Skeletal muscle satellite cell (primary cell): Measurements from ENCODE around the gene ERV3-1.

GRCh38 chr7:65006141-65007093 is at the start of gene ERV3-1:
TSS of gene ERV3-1 (minus strand) at chr7:65006687.
- CAGE, long polyA plus RNA, result start-site peak on the minus strand at chr7:65006687-65006724, 34 and 33 reads in 2 replicates

- CAGE, long polyA plus RNA, result no peak
Measured at GRCh38 chr7:65038736-65039635, 32.5 kb upstream of the ERV3-1 start.

- CAGE, long polyA plus RNA, result no peak
Measured at GRCh38 chr7:65239549-65240572, 133.8 kb upstream of the ZNF92 start.

DNA sequence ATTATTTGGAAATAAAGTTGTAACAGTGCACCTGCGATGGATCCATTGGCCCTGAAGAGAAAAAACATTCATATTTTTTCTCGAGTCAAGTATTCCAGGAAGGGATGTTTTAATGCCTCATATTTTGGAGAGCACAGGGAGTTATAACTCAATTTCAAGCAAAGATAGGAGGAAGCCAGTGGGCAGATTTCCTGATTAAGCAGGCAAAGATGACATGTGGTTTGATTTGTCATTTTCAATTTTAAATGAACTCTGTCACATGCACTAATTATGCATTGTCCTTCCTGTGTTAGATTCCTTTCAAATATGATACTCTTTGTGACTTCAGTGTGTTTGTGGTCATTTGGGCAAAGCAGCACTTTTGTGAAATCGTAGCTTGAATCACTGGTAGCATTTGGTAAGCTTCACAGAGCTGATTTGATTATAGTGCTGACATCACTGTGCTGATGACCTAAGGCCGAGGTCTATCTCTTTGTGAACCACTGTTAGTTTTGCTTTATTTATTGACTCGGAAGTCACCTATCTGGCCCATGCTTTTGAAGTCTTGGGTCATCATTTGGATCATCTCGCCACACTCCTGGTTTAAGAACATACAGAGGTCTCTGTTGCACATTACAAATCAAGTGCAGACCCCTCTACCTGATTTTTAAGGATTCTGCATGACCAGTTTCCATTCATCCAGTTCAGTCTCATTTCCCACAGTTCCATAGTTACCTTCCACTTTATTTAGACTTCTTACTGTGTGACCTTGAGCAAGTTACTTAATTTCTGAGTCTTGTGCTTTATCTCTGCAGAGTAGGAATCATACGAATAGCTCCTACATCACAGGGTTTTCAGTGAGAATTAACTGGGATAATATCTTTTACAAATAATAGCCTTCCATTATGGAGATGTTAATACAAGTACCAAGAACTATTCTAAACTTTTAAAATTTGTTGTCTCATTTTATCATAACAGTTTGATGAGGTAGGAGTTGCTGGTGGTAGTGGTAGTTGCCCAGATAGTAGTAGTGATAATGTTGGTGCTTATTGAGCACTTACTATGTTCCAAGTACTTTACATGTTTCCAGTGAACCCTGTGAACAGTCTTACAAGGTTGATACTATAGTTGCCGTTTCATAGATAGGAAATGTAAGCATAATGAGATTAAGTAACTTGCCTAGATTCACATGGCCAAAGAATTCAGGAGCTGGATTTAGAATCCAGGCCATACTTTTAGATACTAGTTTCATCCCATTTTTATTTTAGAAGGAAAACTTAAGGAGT is 11.5 kb downstream of the CRCP start:
- CAGE, long polyA plus RNA, result no peak

GRCh38 chr7:66555087-66555364 is 73.7 kb upstream of the KCTD7 start:
- CAGE, long polyA plus RNA, result no peak

GRCh38 chr7:66576562-66577049 is 52.1 kb upstream of the KCTD7 start:
- CAGE, long polyA plus RNA, result no peak

DNA sequence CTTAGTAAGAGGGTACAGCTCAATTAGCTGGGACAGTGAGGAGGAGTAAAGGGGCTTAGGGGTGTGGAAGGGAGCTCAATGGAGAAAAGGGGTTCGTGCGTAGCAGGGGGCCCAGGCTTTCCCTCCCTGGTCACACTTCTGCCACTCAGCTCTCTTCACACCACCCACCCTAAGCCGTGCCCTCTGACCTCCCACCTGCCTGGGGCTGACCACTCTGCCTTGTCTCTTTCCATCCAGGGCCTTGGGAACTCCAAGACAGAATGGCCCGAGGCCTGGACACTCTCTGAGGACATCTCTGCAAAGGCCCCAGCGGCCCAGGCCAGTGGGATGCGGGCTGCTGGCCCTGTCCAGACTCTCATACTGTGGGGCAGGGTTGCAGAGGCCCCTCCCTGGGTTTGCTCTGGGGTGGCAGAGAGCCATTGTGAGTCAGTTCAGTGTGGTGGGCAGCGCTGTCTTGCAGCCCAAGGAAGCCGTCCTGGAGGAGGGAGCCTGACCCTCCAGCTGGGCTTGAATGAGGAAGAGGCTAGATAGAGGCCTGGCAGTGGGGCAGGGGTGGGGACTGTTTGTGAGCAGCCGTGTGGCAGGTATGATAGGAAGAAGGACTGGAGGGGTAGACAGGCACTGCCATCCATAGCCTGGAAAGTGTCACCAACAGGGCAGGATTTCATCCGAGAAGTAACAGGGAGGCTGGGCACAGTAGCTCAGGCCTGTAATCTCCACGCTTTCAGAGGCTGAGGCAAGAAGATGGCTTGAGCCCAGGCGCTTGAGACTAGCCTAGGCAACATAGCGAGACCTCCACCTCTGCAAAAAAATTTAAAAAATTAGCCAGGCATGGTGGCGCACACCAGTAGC is 39.8 kb upstream of the RABGEF1 start:
- CAGE, long polyA plus RNA, result no peak

- CAGE, long polyA plus RNA, result no peak
Measured at GRCh38 chr7:66845222-66845613, 75.8 kb upstream of the TMEM248 start.

DNA sequence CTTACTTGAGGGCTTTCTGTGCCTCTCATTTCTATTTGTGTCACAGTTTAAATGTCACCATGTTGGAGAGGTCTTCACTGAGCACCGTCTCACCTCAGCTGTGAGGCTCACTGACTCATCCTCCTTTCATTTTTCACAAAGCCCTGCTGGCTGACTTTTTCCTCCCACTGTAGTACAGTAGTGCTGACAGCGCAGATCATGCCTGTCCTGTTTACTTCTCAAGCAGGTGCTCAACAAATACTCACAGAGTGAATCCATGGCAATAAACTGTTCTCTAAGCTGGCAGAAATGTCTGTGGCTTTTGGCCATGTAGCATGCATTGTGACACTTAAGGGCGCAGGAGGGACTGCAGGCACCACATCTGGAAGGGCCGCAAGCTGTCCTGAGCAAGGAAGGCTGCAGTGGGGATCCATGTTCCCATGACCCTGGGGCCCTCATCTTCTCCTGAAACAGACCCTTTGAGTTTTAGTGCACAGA is 60.7 kb upstream of the TMEM248 start:
- CAGE, long polyA plus RNA, result no peak

DNA sequence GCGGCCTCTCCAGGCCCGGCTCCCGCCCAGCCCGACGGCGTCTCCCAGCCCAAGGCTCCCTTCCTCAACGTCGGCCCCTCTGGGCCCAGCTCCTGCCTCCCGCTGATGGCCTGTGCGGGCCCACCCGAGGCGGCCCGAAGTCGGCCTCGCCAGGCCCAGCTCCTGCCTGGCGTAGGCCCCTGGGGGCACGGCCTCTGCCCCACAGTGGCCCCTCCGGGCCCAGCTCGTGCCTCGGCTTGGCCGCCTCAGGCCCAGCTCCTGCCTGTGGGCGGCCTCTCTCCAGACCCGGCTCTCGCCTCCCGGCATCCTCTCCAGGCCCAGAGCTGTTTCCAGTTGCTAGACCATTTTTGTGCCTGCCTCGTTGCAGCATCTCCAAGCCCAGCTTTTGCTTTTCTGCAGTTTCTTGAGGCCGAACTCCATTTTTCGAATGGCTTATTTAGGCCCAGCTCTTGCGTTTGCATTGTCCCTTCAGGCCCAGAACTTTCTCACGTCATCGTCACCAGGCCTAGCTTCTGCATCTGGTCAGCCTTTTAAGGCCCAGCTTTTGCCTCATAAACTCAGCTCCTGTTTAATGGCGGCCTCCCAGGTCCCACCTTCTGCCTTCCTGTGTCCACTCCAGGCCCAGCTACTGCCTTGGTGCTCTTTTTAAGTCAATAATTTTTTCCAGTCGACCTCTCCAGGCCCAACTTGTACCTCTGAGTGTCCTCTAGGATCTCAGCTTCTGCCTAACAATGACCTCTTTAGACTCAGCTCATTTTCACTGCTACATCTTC is 16.5 kb upstream of the TMEM248 start:
- CAGE, long polyA plus RNA, result no peak

DNA sequence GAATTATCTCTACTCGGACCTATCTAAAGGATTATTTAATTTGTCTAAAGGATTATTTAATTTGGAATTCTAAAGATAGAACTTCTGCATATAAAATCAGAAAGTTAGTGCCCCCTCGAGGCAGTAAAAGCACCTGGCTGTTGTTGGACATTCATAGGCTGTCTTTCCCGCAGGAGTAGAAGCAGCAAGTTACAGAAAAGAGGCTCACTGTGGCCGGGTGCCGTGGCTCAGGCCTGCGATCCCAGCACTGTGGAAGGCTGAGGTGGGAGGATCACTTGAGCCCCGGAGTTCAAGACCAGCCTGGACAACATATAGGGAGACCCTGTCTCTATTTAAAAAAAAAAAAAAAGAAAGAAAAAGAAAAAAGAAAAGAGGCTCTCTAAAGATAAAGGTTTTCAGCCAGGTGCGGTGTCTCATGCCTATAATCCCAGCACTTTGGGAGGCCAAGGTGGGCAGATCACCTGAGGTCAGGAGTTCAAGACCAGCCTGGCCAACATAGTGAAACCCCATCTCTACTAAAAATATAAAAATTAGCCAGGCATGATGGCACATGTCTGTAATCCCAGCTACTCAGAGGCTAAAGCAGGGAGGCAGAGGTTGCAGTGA is 27.9 kb downstream of the TMEM248 start:
- CAGE, long polyA plus RNA, result no peak

DNA sequence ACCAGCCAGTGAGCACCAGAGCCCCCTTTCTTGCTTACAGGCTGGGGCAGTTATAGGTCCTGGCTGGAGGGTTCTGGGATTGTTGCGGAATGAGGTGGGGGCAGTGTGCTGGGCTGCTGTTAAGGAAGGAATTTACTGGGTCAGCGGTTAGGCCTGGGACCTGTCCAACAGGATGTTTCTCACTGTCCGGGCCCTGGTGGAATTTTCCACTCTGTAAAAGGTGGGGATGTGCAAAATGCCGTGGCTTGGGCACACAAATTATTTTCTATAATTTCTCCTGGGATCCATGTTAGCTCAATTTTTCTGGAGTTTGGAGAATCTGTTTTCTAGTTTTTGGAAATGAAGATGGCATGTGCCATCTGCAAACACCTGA is 477.2 kb downstream of the SPDYE21 start:
- CAGE, long polyA plus RNA, result no peak

DNA sequence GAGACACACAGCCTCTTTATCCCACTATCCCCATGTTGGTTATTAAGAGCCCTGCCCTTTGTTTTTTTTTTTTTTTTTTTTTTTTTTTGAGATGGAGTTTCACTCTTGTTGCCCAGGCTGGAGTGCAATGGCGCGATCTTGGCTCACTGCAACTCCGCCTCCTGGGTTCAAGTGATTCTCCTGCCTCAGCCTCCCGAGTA is 737.9 kb downstream of the SPDYE21 start:
- CAGE, long polyA plus RNA, result no peak

- CAGE, long polyA plus RNA, result no peak
Measured at GRCh38 chr7:68820711-68821033, 777.6 kb upstream of the AUTS2 start.

DNA sequence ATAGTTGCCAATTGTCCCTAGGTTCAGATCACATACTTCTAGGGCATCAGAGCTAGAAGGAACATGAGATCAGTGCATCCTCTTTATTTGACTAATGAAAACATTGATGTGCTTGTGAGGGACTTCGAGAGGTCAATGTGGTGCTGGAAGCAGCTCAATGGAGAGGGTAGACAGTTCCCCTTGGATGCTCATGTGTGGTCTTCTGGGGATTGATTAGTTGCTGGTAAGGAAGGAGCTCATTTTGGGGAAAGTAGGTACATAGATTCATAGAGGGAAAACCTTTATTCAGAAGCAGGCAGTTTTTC is 103.6 kb downstream of the AUTS2 start:
- CAGE, long polyA plus RNA, result no peak

DNA sequence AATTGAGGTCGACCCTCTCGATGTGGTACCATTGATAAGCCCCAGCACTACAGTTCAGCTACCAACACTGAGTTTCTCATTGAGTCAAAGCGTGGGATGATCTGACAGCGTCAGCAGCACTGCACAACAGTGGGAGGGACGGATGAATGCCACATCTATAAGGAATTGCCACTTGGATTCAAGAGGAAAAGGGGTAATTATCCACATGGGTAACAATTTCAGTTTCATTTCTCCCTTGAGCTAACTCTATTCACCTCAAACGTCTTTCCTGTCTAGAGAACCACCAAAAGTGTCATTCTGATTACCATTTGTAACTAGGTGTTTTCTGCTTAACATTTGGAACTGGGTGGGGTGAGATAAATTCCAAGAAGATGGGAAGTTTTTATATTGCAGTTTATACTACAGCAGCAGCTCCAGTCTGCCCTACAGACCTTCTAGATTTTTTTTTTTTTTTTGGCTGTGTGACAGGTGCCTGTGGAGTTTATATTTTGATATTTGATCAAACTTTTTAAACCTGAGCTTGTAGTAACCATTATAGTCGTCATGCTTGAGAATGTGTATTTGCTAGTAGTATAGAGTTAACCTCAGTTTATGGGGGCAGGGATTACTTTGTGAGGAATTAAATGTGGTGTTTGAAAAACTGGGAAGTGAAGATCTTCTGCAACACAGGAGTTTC is 343.0 kb downstream of the AUTS2 start:
- CAGE, long polyA plus RNA, result no peak

DNA sequence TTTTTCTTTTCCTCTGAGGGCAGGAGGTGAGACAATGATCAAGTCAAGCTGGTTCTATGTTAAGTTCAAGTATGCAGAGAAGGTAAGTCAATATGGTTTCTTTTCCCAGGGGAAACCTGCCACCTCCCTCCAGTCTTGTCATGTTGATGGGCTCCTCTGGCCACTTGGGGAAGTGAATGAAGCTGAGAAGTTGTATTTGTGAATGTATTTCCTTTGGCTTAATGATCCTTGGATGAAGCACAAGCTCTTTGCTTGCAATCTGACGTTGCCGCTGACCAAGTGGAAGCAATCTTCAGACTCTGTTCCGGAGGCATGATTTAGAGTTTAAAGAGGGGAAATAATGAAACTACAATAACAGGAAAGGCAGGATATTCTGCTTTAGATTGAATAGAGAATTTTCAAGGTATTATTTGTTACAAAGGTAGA is 369.5 kb downstream of the AUTS2 start:
- CAGE, long polyA plus RNA, result no peak

DNA sequence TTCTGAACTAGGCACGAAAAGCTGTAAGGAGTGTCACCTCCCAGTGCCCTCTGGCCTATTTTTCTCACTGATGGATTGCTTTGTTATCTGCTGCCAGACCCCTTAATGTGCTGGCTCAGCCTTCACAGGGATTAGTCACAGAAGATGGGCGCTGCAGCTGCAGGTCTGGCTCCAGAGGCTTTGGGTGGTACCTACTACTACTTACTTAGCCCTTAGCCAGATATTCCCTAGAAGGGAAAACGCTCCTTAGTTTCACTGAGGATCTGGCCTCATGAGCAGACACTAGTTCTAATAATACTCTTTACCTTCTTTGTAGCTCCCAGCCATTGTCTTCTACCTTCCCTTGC is 427.7 kb downstream of the AUTS2 start:
- CAGE, long polyA plus RNA, result no peak

GRCh38 chr7:70140640-70141459 is 542.6 kb downstream of the AUTS2 start:
- CAGE, long polyA plus RNA, result no peak

DNA sequence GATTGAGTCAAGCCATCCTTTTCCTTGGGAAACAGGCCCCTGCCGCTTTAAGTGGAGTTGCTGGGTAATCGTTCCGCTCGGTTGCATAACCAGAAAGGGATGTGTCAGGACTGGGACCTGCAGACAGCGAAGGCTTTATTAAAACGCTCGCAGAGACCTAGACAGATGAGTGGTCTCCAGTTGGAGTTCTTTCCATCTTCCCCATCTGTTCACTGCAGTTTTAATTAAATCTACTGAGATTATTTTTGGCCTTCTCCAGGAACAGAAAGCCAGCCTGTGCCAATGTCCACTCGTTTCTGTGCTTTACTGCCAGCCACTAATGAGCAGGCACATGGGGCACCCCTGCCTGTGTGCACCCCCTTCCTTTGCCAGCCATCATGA is 557.0 kb upstream of the GALNT17 start:
- CAGE, long polyA plus RNA, result no peak